Right cardiac atrium (tissue), 1 donor: Measurements from ENCODE around the genes CLEC2D, CLEC7A, KLRD1, TAS2R43 and TAS2R30.

DNA sequence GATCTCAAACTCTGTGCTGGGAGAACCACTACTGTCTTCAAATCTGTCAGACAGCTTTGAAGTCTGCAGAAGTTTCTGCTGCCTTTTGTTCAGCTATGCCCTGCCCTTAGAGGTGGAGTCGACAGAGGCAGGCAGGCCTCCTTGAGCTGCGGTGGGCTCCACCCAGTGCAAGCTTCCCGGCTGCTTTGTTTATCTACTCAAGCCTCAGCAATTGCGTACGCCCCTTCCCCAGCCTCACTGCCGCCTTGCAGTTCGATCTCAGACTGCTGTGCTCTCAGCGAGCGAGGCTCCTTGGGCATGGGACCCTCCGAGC lies 25.0 kb upstream of the KLRB1 start:
- PRO-cap, result no peak

DNA sequence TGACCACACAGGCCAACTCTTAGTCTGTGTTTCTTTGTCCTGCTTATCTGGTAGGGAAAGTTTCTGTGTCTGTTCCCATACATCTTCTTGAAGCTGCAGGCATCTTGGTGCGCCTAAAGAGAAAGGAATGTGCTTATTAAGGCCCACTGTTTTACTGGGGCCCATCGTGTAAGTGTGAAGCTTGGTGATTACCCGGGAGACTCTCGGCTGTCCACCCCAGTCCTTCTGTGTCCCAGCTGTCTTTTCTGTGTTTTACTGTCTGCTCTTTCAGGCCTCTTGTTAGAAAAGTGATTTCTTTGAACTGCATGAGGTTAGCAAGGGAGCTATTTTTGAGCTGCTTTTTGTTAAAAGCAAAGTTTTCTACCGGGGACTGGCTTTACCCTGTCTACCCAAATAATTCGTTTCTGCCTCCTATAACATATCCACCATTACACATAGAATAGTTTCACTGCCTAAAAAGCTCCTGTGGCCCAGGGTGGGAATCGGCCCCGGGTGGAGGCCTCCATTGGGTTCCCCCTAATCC lies 22.2 kb upstream of the CLEC2D start:
- PRO-cap, result no peak

- PRO-cap, result no peak
Observed at GRCh38 chr12:9648934-9649480, 20.5 kb upstream of the CLEC2D start.

GRCh38 chr12:9669421-9669898 lies at the start of gene CLEC2D:
TSS of gene CLEC2D (plus strand) at chr12:9669713.
- PRO-cap, result no peak

DNA sequence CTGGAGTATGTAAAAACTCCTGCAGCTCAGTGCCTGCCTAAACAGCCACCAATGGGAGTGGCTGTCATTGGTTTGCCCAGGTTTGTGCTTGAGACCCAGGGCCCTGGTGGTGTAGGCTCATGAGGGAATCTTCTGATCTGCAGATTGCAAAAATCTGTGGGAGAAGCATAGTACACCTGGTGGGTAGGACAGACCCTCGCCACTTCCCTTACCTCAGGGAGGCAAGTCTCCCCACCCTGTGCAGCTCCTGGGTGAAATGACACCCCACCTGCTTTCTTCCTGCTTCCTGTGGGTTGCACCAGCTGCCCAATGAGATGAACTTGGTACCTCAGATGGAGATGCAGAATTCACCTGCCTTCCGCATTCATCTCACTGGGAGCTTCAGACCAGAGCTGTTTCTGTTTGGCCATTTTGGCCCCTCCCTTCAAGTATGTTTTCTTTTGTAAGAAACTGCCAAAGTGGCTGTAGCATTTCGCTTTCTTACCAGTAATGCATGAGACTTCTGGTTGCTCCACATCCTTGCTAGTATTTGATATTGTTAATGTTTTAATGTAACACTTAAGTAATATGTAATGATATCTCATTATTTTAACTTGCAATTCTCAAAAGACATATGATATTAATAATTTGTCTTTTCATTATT lies 4.7 kb downstream of the CLEC2D start:
- PRO-cap, result no peak

- PRO-cap, result no peak
Observed at GRCh38 chr12:9707455-9707706, 37.9 kb downstream of the CLEC2D start.

GRCh38 chr12:9759426-9760531 lies 922 bp downstream of the CD69 start:
- PRO-cap, result no peak

DNA sequence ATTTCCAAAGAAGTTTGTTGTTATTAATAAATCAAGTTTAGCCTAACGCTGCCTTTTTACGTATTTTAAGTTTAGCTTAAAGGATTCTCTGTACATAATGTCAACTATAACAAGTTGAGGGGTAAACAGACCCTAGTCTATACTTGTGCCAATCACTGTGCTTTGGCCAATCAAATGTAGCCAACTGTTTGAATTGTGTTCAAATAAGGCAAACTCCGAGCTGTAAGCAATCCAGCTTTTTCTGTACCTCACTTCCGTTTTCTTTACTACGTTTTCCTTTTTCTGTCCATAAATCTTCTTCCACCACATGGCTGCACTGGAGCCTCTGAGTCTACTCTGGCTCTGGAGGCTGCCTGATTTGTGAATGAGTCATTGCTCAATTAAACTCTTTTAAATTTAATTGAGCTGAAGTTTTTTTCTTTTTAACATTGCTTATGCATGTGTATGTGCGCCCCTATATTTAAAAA lies 29.7 kb downstream of the CLEC1A start:
- PRO-cap, result no peak

DNA sequence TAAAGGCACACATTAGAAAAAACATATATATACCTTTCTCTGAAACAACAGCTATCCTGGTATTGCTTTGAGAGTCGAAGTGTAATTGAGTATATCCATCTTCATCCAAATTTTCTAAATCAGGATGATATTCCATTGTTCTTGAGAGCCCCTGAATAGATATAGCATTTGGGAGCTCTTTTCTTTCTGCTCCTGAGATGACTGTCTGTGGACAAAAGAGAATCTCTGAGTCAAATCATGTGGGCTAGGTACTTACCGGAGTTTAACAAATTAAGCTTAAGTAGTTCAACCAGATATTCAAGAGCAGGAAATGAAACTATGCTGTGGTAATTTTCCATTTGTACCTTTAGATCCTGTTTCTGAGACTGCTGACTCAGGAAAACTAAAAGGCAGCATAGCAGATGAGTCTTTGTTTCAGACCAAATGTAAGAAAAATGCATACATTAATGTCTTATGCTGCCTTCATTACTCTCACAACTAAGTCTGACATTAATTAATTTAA lies at the start of gene CLEC7A:
Gene CLEC7A, minus strand, starts transcription at position 253 of the 502 bp plus-strand sequence.
- PRO-cap, result no peak

- PRO-cap, result no peak
Observed at GRCh38 chr12:10168979-10169595, 2.8 kb downstream of the OLR1 start.

DNA sequence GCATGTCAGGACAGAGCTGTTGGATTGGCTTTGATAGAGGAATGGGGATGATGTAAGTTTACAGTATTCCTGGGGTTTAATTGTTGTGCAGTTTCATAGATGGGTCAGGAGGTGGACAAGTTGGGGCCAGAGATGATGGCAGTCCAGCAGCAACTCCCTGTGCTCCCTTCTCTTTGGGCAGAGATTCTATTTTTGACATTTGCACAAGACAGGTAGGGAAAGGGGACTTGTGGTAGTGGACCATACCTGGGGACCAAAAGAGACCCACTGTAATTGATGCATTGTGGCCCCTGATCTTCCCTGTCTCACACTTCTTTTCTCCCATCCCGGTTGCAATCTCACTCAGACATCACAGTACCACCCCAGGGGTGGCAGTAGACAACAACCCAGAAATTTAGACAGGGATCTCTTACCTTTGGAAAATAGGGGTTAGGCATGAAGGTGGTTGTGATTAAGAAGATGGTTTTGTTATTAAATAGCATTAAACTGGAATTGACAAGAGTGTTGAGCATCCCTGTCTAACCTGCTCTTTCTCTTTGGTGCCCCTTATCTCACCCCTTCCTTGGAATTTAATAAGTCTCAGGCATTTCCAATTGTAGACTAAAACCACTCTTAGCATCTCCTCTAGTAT lies 9.5 kb downstream of the GABARAPL1 start:
- PRO-cap, result no peak

GRCh38 chr12:10307721-10308207 lies at the start of gene KLRD1:
TSS of gene KLRD1 (plus strand) at chr12:10307870.
- PRO-cap, result no peak

- PRO-cap, result no peak
Observed at GRCh38 chr12:10311118-10311669, 3.5 kb downstream of the KLRD1 start.

DNA sequence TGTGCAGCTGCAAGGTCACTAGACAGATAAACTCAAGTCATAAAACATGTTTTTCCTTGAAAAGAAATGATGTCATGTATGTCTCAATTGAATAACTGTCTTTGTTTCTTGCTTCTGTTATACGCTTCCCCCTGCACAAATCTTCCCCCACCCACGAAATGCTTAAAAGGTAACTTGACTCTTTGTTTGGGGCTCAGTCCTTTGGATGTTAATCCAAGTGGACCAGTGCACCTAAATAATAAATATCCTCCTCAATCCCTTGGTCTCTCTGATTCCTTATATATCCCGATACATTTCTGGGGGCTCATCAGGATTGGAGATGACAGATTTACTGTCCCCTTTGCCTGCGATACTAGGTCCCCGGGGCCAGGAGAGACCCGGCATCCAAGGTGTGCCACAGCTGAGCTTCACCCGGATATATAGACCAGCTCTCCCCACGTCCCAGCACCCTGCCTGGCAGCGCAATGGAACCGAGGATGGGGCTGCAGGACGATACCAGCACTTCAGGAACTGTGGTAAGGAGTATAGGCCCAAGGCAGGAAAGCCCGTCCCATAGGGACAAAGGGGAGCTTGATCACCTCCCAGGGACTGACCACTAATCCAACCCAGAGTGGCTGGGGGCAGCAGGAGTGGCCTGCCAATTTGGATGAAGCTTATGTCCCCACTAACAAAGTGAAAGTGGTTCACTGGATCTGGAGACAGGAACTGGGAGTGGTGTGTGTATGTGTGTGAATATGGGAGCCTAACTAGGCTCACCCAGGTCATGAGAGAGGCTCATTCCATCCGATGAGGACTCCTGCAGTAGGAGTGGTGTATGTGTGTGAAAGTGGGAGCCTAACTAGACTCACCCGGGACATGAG lies 26.1 kb downstream of the KLRK1 start:
- PRO-cap, result bidirectional peak, plus-strand start at position 777 of the sequence, minus-strand start at position 458 of the sequence

- PRO-cap, result bidirectional peak, plus-strand start at chr12:10364462, minus-strand start at chr12:10364464; bidirectional peak, plus-strand start at chr12:10364704, minus-strand start at chr12:10364678; bidirectional peak, plus-strand start at chr12:10365106, minus-strand start at chr12:10365101
Observed at GRCh38 chr12:10364379-10365683, 25.0 kb downstream of the KLRK1 start.

- PRO-cap, result no peak
Observed at GRCh38 chr12:10408865-10409278, 685 bp downstream of the KLRC4 start.

GRCh38 chr12:11092064-11092478 lies at the start of gene TAS2R43:
TSS of gene TAS2R43 (minus strand) at chr12:11092313.
- PRO-cap, result no peak

DNA sequence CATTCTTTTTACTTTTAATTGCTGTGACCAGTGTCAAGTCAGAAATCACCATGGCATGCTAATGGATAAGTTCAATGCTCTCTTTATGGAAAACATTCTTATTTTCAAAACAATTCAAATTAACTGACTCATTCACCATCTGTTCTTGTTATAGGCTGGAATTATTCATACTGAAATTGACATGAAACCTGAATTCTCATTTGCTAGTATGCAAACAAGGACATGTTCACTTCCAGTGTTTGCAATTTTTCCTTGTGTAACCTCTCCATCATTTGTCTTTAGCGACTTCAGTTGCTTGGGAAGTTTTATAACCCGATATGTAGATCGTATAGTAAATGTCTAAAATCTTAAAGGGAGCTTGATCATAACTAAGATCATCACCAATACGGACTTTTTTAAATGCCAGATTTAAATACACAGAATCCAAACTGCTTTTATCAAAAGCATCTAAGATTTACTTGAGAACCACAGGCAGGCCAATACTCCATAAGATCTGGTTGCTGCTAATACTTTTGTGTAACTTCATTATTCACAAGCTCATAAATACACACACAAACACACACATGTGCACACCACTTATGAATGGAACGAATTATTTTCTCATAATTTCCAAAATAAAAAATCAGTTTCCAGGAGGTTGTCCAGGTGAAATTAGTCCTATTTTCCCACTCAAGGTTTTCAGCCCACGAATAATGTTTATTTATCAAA lies at the start of gene TAS2R30:
Gene TAS2R30, minus strand, starts transcription at position 286 of the 708 bp plus-strand sequence.
- PRO-cap, result no peak

GRCh38 chr12:11151167-11151618 lies 16.7 kb upstream of the TAS2R30 start:
- PRO-cap, result no peak

GRCh38 chr12:11547802-11548152 lies 101.7 kb upstream of the ETV6 start:
- PRO-cap, result no peak